Mammary epithelial cell (primary cell): ENCODE measurements around the genes STXBP3, ELAPOR1 and AHCYL1.

DNA sequence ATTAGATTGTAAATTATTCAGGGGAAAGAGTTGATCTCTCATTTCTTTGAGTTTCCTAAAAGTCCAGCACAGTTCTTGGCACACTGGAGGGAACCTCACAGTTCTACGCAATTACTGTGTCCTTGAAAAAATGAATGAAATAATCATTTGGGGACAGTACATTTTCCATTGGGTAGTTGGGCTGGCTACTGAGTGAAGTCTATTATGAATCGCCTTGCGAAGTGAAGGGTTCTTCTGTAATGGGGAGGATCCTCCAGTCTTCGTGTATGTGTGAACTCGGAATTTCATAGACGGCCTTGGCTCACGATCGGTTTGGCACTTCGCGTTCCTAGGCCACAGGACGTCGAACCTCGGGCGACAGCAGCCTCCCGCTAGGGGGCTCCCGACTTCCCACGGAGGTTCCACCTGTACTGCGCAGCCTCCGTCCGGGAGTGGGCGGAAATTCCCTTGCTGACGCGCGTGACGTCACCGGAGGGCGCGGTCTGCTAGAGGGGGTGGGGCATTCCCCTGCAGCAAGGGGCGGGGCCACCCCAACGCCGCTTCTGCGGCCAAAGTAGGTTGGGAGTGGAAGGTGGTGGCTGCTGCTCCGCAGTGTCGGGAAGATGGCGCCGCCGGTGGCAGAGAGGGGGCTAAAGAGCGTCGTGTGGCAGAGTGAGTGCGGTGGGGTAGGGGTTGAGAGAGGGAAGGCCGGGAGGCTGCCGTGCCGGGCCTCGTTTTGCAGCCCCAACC lies at the start of gene STXBP3:
Gene STXBP3, plus strand, starts transcription at position 539 of the 729 bp plus-strand sequence.
- CAGE, long polyA plus RNA = no peak
- RRBS = 2% methylated on average over 5 of the region's 44 CpGs

DNA sequence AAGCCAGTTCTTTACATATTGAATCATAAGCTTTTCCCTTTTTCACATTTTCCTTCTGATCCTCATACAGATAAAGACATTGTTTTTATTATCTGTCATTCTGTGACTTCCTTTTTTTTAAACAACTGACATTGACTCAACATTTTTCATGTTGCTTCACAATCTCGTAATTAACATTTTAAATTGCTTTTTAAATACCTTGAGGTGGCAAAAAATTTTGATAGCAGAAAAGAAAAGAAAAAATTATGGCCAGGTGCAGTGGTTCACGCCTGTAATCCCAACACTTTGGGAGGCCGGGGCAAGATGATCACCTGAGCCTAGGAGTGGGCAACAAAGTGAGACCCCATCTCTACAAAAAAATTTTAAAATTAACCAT lies 1.5 kb downstream of the STXBP3 start:
- CAGE, long polyA plus RNA = no peak
- RRBS = no CpG with 5 or more reads among the region's 3 CpGs

GRCh38 chr1:108896707-108897155 lies 19.9 kb downstream of the GPSM2 start:
- CAGE, long polyA plus RNA = no peak
- RRBS = no CpG with 5 or more reads among the region's 7 CpGs

GRCh38 chr1:109089990-109090480 lies 529 bp upstream of the TMEM167B start:
- CAGE, long polyA plus RNA = no peak
- RRBS = no CpG with 5 or more reads among the region's 29 CpGs

- CAGE, long polyA plus RNA = no peak
- RRBS = 5% methylated on average over 5 of the region's 69 CpGs
Measured at GRCh38 chr1:109113585-109114660, at the start of gene ELAPOR1. TSS of gene ELAPOR1 (plus strand) at chr1:109114115.

- CAGE, long polyA plus RNA = no peak
- RRBS = no CpG with 5 or more reads among the region's 4 CpGs
Measured at GRCh38 chr1:109150986-109151616, 37.2 kb downstream of the ELAPOR1 start.

GRCh38 chr1:109213425-109213683 lies 364 bp upstream of the SARS1 start:
- CAGE, long polyA plus RNA = no peak
- RRBS = no CpG with 5 or more reads among the region's 5 CpGs

DNA sequence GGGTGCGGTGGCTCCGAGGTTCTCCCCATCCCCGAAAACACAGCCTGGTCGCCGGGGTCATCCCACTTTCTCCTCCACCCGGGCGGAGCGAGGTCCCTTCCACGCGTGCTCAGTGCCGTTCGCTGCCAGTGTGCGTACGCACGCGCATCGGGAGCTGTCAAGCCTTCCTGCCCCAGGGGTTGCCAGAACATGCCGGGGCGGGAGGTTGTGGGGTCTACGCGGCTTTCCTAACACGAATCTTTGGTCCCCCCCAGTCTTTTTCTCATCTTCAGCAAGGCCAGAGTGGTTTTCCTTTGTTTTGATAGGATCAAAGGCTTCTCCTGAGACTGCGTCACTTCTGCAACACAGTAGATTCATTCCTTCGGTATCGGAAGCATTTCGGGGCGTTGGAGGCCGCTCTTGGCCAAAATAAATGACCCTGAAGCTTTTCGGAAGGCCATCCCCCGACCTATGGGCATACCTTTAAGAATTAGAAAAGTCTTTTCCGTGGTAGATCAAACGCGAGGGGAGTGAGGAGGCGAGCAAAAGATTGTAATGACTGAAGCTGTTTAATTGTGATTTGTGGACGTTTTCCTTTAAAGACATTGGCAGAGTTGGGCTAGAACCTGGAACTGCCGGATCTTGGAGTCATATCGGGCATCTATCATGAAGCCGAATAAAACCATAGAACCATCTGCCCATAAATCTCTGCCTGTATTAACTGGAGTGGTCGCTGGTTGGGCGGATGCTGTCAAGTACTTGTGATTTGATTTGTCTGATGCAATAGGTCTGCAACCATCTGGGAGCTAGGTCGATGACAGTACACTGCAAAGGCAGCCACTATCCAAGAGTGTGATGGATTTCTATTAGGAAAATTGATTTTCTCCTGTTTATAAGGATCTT lies 765 bp downstream of the SARS1 start:
- CAGE, long polyA plus RNA = no peak
- RRBS = no CpG with 5 or more reads among the region's 41 CpGs

DNA sequence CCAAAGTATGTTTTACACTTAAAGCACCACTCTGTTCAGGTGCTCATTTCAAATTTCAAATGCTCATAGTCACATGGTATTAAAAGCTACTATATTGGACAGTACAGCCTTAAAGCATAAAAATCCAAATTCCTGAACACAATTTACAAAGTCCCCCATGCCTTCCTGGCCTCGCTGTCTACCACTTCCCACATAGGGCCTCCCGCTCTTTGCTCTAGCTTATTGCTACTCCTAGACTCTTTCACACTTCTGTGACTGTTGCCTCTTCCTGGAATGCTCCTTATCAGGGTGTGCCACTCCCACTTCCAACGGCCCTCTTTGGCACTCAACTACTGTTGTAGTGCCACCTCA lies 4.7 kb downstream of the SARS1 start:
- CAGE, long polyA plus RNA = no peak
- RRBS = no CpG with 5 or more reads among the region's 3 CpGs

GRCh38 chr1:109251624-109252752 lies 2.6 kb downstream of the CELSR2 start:
- CAGE, long polyA plus RNA = no peak
- RRBS = no CpG with 5 or more reads among the region's 50 CpGs

- CAGE, long polyA plus RNA = no peak
- RRBS = 93% methylated on average over 2 of the region's 5 CpGs
Measured at GRCh38 chr1:109316580-109317095, 9.8 kb upstream of the MYBPHL start.

DNA sequence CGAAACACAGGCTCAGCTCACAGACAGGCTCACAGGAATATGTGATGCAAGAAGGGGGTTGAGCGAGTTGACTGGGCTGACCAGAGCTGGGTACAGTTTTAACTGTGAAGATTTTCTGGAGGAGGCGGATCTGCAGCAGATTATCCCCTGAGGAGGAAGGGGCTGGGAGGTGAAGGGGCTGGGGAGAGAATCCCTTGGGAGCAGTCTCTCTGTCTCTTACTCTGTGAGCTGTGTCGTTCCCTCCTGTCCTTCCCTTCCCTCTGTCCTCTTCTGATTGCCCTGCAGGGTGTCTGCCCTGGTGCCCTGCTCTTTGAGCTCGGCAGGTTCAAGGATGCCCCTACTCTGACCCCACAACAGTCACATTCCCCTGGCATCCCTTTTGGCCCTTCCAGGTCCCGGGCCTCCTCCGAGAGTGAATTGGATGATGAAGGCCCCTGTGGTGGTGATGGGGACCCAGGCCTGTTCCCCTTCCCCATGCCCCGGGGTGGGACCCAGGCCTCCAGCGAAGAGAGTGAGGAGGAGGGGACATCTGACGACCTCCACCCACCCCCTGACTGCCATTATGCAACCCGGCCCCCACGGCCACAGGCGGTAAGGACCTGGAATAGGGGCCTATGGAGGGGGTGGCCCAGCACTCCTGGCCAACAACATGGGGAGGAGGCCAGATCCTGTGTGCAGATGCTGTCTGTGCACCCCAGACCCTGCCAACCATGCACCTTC lies 4.2 kb upstream of the CYB561D1 start:
- CAGE, long polyA plus RNA = no peak
- RRBS = 46% methylated on average over 5 of the region's 13 CpGs

GRCh38 chr1:109591814-109592637 lies 27.4 kb downstream of the GNAT2 start:
- CAGE, long polyA plus RNA = no peak
- RRBS = no CpG with 5 or more reads among the region's 6 CpGs

DNA sequence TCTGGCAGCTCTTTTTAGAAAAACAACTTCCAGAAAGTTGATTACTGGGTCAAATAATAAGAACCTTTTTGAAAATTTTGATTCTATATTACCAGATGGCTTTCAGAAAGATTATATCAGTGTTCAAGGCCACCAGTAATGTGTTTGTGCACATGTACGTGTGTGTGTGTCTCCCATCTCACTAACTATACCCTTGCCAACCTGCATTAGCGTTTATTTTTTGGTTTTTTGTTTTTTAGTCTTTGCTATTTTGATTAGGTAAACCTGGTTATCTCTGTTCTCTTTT lies 1.0 kb downstream of the GNAT2 start:
- CAGE, long polyA plus RNA = no peak
- RRBS = no CpG with 5 or more reads among the region's 2 CpGs

DNA sequence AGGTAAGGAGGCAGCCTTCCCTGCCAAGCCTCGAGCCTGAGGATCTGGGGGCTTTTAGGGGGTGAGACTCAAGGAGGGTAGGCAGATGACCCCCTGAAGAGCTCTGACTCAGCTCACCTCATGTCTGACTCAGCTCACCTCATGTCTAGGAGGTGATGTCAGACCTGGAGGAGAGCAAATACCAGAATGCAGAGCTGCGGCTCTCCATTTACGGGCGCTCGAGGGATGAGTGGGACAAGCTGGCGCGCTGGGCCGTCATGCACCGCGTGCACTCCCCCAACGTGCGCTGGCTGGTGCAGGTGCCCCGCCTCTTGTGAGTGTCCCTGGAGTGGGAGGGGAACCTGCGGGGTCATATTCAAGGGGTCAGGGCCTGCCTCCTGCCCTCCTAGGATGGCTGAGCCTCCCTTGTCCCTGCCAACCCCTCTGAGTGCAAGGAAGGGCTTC lies 8.9 kb downstream of the AMPD2 start:
- CAGE, long polyA plus RNA = no peak
- RRBS = no CpG with 5 or more reads among the region's 14 CpGs

GRCh38 chr1:109927707-109928491 lies 17.2 kb downstream of the CSF1 start:
- CAGE, long polyA plus RNA = no peak
- RRBS = no CpG with 5 or more reads among the region's 8 CpGs

DNA sequence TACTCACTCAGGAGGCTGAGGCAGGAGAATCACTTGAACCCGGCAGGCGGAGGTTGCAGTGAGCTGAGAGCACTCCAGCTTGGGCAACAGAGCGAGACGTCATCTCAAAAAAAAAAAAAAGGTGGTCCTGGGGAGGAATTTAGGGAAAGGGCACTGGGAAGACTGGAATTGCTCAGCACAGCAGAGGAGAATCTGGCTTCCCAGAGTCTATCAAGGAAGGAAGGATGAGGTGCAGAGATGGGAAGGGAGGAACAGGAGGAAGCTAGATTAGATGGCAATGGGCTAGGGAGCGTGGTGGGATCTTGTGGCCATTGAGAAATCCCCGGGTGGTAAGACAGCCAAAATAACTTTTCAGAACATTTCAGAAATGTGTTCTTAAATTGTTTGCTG lies 1.3 kb upstream of the AHCYL1 start:
- CAGE, long polyA plus RNA = no peak
- RRBS = no CpG with 5 or more reads among the region's 6 CpGs

GRCh38 chr1:109984447-109985585 lies at the start of gene AHCYL1:
TSS of gene AHCYL1 (plus strand) at chr1:109984765.
- CAGE, long polyA plus RNA = no peak
- RRBS = under 1% methylated on average over 25 of the region's 95 CpGs

GRCh38 chr1:110051006-110051716 lies 16.7 kb downstream of the STRIP1 start:
- CAGE, long polyA plus RNA = no peak
- RRBS = no CpG with 5 or more reads among the region's 4 CpGs

DNA sequence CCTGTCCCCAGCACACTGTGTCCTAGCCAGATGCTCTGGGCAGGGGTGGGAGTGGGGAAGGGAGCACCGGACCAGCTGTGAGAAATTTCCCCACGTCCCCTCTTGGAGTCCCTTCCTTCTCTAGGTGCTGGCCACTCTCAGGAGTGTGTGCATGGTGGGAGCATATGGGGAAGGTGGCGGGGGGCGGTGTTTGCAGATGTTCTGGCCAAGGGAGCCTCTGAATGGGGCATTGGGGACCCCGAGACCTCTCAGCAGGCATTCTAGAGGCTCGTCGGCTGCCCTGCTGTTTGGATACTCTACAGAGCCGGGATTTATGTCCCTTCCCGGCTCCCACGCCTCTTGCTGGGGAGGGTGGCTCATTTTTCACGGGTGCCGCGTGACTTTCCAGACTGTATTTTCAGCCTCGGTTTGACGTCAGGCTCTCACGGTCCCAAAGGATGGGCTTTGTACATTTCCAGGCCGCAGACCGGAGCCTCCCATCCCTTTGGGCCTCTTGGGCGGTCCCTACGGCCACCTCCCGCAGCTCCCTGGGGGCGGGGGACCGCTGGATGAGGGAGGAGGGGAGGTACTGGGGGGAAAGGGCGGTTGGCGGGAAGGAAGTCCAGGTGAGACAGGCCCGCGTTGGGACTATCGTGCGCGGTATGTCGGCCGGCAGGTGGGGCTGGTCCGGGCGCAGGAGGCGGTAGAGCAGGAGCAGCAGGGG lies 17.7 kb downstream of the UBL4B start:
- CAGE, long polyA plus RNA = no peak
- RRBS = no CpG with 5 or more reads among the region's 35 CpGs